Sigmoid colon (tissue), 4 donors: Measurements from ENCODE around the gene PRDX4.

- PRO-cap: no peak
- RAMPAGE, long total RNA, 4 experiments: no peak in any of the 4 experiments
Observed at GRCh38 chrX:18237099-18237432, 16.4 kb upstream of the BEND2 start.

DNA sequence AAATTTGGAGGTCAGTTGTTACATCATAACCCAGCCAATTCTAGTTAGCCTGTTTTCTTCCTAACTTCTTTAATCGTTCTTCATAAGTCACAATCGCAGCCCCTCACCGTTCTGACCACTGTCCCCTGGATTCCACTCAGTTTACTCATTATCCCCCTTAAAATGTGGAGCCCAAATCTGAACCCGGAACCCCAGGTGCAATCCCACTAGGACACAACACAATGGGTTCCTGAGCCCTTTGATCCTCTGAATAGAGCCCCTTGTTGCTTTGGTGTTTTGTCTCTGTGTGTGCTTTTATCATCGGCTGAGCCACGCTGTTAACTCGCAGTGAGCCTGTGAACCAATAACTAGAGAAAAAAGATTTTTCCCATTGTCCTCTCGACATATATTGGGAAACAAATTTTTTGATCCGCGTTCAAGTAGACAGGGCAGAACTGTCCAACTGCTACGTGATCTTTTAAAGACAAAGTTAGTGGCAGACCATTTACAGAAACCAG, 661 bp upstream of the PDHA1 start:
- PRO-cap: no peak
- RAMPAGE, long total RNA, 4 experiments: no peak in any of the 4 experiments

GRCh38 chrX:19541811-19542584, 26.7 kb upstream of the MAP3K15 start:
- PRO-cap: no peak
- RAMPAGE, long total RNA, 4 experiments: no peak in any of the 4 experiments

GRCh38 chrX:19799548-19800287, 87.7 kb downstream of the SH3KBP1 start:
- PRO-cap: no peak
- RAMPAGE, long total RNA, 4 experiments: start-site peak on the minus strand in 1 of 4 experiments, at chrX:19799763-19799772 at its widest, 6 reads per replicate

DNA sequence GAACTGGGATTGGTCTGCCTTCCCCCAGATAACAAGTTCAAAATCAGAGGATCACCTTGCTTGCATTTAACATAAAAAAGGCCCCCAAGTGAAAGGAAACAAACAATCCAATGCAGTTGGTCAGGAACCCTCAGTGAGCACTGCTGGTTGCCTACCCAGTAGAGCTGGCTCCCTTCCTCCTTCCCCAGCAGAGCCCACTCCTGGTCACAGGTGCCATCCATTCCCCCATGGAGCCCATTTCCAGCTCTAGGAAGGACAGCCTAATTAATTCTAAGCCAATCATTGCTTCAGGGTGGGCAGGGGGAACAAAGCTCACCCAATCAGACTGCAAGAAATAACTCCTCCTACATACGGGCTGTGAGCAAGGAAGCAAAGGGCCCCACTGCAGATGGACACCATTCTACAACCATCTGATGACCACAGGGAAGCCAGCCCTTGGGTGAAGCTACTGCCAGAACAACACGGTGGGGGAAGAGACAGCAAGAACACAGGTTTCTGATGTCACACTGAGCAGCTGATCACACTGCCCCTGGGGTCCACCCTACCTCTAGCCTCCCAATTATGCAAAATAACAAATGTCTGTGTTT, 86.5 kb downstream of the SH3KBP1 start:
- PRO-cap: no peak
- RAMPAGE, long total RNA, 4 experiments: no peak in any of the 4 experiments

- PRO-cap: no peak
- RAMPAGE, long total RNA, 4 experiments: no peak in any of the 4 experiments
Observed at GRCh38 chrX:19840811-19841412, 46.5 kb downstream of the SH3KBP1 start.

- PRO-cap: no peak
- RAMPAGE, long total RNA, 4 experiments: no peak in any of the 4 experiments
Observed at GRCh38 chrX:19863474-19864285, 23.7 kb downstream of the SH3KBP1 start.

GRCh38 chrX:19946197-19946510, 44.7 kb downstream of the BCLAF3 start:
- PRO-cap: no peak
- RAMPAGE, long total RNA, 4 experiments: no peak in any of the 4 experiments

DNA sequence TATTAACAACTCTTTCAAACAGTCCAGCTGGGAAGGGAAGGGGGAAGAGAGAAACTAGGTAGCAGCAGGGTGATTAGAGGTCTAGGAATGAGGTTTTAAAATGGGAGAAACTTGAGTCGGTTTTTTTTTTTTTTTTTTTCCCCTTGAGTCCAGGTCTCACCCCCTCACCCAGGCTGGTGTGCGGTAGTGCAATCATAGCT, 4.3 kb downstream of the BCLAF3 start:
- PRO-cap: no peak
- RAMPAGE, long total RNA, 4 experiments: no peak in any of the 4 experiments

DNA sequence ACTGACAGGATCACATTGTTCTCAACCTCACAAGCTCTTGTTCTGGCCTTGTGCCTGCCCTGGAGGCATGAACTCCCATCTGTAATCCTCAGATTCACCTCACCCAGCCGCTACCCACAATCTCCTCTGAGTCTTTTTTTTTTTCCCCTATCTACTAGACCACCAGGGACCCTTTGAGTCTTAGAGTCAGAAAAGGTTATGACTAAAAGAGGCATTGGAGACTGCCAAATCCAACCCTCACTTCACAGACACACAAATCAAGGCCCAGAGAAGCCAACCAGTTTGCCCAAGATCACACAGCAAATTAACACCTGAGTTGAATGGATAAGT, 53.8 kb downstream of the MAP7D2 start:
- PRO-cap: no peak
- RAMPAGE, long total RNA, 4 experiments: no peak in any of the 4 experiments

DNA sequence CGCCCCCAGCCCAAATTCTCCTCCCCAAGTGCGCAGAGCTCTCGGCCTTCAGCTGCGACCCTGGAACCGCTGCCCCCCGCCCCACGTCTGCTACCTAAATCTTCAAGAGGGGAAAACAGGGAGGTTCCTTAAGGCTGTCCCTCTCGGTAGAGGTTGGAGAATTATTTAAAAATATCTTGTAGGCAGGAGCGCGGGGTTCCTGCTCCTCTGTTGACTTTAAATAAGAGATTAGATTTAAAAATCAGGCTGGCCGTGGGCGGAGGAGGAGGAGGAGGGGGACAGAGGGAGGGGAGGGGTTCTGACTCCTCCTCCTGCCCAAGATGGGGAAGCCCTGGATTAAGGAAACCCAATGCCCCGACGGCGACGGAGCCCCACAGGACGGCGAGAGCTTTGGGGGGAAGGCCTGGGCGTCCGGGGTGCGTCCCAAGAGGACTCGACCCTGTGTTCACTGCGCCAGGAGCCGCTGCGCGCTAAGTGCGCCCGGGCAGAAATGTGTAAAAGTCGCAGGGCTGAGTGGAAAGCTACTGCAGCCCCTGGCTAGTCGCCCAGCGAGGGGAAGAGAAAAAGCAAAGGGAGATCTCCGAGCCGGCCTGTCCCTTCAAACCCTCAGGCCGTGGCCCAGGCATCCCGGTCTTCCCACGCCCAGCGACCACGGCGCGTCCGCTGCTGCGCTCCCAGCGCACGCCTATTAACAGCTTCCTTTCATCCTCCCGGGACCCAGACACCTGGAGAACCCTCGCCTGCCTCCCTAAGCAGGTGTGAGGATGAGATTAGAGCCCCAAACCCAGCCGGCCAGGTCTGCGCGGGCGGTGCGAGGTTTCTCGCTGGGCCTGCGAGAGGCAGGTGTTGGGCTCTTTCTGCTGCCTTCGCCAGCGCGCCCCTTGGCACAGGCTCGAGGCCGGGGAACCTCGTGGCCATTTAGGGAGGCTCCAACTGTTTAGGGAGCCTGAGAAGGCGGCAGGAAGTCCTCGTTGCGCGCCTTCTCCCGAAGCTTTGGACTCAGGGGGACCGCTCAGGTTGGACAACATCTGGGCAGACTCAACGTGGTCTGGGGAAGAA, 1.3 kb upstream of the RPS6KA3 start:
- PRO-cap: bidirectional peak, plus-strand start at position 376 of the sequence, minus-strand start at position 218 of the sequence
- RAMPAGE, long total RNA, 4 experiments: no peak in any of the 4 experiments

GRCh38 chrX:21883123-21883893, 27.5 kb downstream of the YY2 start:
- PRO-cap: no peak
- RAMPAGE, long total RNA, 4 experiments: no peak in any of the 4 experiments

DNA sequence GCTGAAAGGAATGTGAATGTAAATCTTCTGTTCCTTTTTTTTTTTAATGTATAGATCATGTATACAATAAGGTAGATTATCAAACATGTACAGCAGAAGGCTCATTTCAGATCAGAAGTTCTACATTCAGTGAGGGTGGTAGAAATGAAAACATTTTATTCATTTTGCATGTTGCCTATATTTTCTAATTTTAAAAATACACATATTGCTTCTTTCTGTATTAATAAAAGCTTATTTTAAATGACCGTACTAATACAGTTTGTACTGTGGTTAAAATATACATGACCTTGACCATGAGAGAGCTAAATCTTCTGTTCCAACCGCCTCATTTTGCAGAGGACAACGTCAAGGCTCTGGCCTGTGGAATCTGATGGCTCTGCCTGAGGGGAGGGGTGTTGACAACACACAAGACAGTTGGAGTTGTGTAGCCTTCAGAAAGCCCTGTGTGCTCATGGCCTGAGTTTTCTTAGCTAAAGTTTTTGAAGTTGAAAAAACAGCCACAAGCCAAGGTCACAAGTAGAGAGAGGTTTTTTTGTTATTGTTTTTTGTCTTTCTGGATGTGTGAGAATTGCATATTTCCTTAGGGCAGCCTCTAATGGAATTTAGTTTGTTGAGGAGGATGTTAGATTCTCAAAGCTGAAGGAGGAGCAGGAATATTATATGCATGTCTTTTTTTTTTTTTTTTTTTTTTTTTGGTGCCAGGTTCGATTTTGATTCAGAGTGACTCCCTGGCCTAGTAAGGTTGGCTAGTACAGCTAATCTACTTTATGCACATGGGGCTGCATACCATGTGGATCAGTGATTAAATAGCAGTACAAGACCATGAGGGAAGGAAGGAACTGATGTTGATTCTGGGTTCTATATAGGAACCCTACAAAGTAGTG, 20.1 kb downstream of the SMS start:
- PRO-cap: no peak
- RAMPAGE, long total RNA, 4 experiments: no peak in any of the 4 experiments

- PRO-cap: no peak
- RAMPAGE, long total RNA, 4 experiments: no peak in any of the 4 experiments
Observed at GRCh38 chrX:22415741-22416252, 143.1 kb downstream of the CBLL2 start.

GRCh38 chrX:23659962-23660947, 7.0 kb upstream of the PRDX4 start:
- PRO-cap: no peak
- RAMPAGE, long total RNA, 4 experiments: no peak in any of the 4 experiments

- PRO-cap: unidirectional peak, plus-strand start at chrX:23667524
- RAMPAGE, long total RNA, 4 experiments: start-site peak on the plus strand in 4 of 4 experiments, at chrX:23667486-23667563 at its widest, 365 to 627 reads per replicate
Observed at GRCh38 chrX:23667394-23668472, at the start of gene PRDX4. PRDX4 (plus strand) TSS chrX:23667493.

DNA sequence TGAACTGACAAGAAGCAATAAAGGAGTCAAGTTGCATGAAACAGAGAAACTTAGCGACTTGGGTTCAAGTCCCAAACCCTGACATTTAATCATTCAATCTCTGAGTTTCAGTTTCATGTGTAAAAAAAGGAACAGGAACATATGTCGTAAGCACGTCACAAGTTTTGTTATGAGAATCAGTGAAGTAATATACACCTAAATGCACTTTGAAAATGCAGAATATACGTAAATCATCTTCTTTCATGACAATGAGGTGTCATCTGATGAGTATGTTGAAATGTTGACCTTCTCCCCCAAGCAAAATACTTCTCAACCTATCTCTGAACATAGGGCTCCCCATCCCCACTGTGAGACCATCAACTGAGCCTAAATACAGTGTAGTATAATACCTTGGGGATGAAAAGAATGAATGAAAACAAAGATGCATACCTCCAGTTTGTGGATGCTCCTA, 10.3 kb downstream of the ACOT9 start:
- PRO-cap: no peak
- RAMPAGE, long total RNA, 4 experiments: no peak in any of the 4 experiments

- PRO-cap: bidirectional peak, plus-strand start at chrX:23743398, minus-strand start at chrX:23743217
- RAMPAGE, long total RNA, 4 experiments: no peak in any of the 4 experiments
Observed at GRCh38 chrX:23743344-23743730, 261 bp upstream of the ACOT9 start.

- PRO-cap: no peak
- RAMPAGE, long total RNA, 4 experiments: no peak in any of the 4 experiments
Observed at GRCh38 chrX:23822269-23822982, 39.5 kb downstream of the SAT1 start.

GRCh38 chrX:24024268-24024833, 2.6 kb downstream of the KLHL15 start:
- PRO-cap: no peak
- RAMPAGE, long total RNA, 4 experiments: no peak in any of the 4 experiments